Metastatic Lung Carcinoma in the Adrenal Gland (tissue), 1 donor: ENCODE data around the genes ATP13A2 and PADI6.

DNA sequence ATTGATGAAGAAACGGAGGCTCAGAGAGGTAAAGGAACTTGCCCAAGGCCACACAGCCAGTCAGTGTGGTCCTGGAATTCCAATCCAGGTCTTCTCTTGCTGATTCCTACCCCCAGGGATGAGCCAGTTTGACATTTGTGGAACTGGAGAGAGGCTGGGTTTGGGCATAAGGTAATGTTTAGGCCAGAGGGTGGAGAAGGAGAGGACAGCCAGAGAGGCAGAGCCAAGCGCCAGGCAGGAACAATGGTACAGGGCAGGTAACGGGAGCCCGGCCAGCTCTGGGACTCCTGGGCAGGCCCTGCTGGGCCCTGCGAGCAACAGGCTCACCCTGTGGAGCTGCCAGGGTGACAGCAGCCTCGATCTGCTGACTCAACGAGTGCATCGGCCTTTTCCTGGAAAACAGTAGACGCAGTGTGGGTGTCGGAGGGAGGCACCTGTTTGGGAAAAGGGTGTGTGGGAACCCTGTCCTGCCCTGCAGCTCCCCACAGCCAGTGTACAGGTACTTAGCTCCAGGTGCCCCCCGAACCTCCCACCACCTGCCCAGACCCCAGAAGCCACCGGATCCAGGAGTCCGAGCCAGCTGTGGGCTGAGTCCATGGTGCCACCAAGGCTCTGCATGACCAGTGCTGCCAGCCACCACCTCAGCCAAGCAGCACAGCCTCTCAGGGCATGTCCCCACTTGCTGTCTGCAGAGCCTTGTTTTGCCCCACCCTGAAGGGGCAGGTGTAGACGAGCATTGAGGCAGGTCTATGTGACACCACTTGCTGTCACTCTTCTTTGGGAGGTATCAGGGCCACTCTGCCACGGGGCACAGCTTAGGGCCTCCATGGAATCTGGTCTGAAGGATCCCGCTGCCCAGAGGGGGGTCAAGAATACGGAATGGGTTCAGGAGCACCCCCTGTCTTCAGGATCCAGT, 28.1 kb downstream of the ARHGEF19 start:
- PRO-cap: no peak

DNA sequence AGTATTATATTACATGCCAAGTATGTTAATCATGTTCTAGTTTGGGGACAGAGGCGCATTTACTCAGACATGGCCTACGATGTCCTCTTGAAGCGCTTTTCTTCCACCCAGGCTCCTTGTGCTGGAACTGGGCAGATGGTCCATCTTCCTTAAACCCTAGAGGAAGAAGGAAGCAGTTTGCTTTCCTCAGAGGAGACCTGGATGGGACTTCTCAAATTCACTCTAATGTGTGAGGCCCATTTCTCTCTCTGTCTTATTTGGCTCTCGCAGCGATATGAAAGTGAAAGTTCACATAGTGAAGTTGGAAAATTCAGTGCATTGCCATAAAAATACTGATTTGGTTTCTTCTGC, 20.1 kb downstream of the SZRD1 start:
- PRO-cap: no peak

DNA sequence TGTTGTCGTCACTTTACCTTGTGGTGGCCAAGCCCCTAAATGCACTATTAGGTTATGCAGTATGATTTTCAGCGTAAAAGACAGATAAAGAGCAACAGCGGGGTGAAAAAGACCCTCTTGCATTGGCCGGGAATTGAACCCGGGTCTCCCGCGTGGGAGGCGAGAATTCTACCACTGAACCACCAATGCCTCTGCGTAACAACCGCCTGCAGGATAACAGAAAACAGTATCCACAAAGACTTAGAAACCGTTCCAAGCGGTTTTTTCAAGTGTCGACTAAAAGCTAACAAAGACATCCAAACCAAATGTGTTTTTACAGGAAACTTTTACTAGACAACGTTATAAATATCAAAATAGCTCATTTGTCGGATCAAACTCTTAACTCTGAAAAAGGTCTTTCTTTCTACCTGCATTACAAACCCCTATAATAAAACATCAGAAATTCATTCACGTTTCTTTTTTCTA, 105.3 kb downstream of the NECAP2 start:
- PRO-cap: no peak

DNA sequence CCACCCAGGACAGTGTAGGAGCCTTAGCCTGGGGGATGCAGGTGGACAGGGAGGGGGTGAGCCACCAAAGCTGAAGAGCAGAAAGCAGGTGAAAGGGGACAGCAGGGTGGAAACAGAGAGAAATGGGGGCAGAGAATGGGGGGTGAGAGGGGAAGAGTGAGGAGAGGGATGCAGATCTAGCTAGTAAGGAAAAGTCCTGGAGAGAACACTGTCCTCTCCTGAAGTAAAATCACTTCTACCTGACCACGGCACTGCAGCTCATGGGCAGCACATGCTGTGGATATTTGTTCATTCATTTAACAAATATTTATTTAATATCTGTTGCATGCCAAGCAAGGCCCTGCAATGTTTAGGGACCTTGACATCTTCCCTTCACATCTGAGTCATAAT, 167.5 kb downstream of the NECAP2 start:
- PRO-cap: no peak

DNA sequence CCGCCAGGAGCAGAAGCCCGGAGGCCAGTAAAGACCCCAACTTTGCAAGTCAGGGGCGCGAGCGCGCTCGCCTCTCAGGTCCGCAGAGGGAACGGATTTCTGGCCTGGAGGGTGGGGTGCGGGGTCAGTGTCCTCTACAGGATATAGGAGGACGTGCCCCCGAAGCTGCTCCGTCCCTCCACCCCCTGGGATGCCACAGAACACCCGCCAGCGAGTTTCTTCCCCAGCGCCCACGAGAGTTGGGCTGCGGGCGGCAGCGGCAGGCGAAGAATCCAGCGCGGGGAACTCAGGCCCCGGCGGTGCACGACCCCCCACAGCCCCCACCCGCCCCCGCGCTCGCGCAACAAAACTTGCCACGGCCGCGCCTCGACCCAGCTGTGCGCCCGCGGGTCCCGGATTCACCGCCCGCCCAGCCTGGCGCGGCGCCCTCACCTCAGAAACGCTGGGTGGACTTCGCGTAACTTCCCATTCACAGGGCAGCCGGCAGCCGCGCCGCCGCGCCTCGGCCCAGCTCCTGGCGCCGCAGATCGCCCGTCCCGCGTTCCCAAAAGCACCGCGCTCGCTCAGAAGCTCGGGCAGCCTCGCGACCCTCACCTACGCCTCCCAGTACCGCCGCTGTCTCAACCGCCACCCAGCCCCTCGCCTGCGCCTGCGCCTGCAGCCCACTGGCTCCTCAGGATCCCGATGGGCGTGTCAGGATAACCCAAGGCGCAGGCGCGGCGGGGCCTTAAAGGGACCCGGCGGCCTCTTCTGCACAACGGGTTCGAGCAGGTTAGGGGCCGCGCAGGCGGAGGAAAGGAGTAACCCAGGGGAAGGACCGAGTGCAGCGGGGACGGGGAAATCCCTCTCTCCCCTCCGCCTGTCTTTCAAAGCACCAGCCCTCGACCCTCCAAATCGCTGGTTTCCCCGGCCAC, 172.6 kb downstream of the NECAP2 start:
- PRO-cap: bidirectional peak, plus-strand start at position 468 of the sequence, minus-strand start at position 444 of the sequence; bidirectional peak, plus-strand start at position 757 of the sequence, minus-strand start at position 645 of the sequence

- PRO-cap: no peak
These were observed 186.2 kb downstream of the NECAP2 start for GRCh38 chr1:16626750-16627122.

DNA sequence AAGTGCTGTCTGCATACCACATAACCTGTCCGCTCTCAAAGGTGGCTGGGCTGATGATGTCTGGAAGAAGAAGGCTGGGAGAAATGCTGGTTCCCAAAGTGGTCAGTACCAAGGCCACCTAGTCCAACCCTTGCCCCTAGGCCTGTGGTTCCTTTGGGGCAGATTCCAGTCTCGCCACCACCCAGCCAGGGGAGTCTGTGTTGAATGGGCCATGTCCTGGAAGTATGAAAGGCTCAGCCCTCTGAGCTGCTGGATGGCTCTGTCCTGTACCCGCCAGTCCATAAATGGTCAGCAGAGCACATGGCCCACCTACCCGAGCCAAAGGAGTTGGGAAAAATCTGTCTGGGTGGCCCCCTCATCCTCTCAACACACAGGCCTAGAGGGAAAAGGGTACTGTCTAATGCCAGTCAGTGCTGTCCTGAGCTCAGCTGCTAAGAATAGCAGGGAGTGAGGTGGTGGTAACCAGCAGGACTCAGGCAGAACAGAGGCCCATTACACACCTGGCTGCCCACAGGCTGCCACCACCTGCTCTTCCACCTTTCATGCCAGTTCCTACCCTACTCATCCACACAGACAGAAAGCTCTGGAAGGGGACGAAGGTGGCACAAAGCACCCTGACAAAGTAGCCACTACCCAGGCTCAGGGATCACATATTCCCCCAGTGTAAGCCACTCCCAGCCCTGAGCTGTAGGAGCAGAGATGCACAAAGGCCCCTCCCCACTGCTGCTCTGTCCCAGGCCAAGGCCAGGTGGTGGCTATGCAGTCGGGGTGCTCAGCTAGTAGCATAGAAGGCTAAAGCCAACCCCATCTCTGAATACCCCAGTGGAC, 197.7 kb downstream of the NECAP2 start:
- PRO-cap: no peak

GRCh38 chr1:16639267-16640051, 198.9 kb downstream of the NECAP2 start:
- PRO-cap: no peak

DNA sequence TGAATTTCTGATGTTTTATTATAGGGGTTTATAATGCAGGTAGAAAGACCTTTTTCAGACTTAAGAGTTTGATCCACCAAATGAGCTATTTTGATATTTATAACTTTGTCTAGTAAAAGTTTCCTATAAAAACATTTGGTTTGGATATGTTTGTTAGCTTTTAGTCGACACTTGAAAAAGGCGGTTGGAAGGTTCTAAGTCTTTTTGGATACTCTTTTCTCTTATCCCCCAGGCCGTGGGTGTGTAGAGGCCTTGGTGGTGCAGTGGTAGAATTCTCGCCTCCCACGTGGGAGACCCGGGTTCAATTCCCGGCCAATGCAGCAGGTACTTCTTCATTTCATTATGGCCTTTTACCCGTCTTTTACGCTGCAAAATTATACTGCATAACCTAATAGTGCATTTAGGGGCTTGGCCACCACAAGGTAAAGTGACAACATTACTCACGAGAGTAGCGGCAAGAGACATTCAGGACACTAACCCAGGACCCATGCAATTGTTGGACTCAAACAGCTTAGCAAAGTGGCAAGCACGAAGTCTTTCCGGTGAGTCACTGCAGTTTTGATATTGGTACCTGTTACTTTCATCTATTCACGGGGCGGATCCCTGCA, 194.6 kb upstream of the CROCC start:
- PRO-cap: no peak

DNA sequence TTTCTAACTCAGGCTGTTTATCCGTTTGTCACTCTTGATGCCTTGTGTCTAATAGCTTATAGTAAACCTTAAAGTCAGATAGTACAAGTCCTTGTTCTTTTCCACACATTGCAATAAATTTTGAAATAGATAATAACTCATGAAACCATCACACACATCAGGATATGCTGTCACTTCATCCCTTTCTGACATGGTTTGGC, 186.4 kb upstream of the CROCC start:
- PRO-cap: no peak

DNA sequence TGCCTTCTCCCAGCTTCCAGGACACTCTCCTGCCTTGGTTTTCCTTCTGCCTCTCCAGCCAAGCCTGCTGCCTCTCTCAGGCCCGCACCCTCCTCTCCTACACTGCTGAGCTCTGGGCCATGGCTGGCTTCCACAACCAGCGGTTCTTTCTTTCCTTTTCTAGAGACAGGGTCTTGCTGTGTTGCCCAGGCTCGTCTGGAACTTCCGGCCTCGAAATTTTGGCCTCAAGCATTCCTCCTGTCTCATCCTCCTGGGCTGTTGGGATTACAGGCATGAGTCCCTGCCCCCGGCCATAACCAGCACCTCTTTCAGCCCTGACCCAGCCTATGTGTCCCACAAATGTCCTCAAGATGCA, 548 bp upstream of the MFAP2 start:
- PRO-cap: no peak

GRCh38 chr1:17011139-17012280, at the start of gene ATP13A2:
ATP13A2 (minus strand) TSS chr1:17011928.
- PRO-cap: bidirectional peak, plus-strand start at chr1:17012100, minus-strand start at chr1:17011928

- PRO-cap: no peak
These were observed 3.3 kb upstream of the PADI2 start for GRCh38 chr1:17122559-17122881.

GRCh38 chr1:17204641-17204906, 354 bp upstream of the PADI1 start:
- PRO-cap: no peak

- PRO-cap: no peak
These were observed 11.3 kb downstream of the PADI1 start for GRCh38 chr1:17216252-17216584.

DNA sequence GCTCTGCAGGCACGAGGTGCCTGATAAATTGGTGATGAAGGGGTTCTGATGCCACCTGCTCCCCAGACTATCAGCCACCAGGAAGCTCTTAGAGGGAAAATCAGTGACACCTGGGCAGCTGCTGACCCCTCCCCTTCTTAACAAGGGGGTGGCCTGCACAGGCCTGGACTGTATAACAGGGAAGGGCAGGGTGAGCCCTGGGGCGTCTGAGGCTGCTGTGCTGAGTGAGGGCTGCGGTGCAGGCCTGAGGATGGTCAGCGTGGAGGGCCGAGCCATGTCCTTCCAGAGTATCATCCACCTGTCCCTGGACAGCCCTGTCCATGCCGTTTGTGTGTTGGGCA, at the start of gene PADI6:
TSS of gene PADI6 (plus strand) at position 201 of the 341 bp plus-strand sequence.
- PRO-cap: no peak

GRCh38 chr1:17412678-17413724, 26.5 kb downstream of the RCC2 start:
- PRO-cap: no peak

- PRO-cap: no peak
These were observed 19.1 kb downstream of the RCC2 start for GRCh38 chr1:17420022-17421053.

DNA sequence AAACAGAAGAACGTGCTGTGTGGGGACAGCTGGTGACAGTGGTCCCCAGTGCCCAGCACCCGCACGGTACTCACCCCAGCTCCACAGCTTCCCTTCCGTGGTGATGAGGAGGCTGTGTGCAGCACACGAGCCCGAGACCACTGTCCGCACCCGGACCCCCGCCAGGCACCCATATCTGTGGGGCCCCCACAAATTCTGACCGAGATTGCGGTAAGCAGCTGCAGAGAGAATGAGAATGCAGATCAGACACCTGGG, 14.1 kb downstream of the RCC2 start:
- PRO-cap: no peak

DNA sequence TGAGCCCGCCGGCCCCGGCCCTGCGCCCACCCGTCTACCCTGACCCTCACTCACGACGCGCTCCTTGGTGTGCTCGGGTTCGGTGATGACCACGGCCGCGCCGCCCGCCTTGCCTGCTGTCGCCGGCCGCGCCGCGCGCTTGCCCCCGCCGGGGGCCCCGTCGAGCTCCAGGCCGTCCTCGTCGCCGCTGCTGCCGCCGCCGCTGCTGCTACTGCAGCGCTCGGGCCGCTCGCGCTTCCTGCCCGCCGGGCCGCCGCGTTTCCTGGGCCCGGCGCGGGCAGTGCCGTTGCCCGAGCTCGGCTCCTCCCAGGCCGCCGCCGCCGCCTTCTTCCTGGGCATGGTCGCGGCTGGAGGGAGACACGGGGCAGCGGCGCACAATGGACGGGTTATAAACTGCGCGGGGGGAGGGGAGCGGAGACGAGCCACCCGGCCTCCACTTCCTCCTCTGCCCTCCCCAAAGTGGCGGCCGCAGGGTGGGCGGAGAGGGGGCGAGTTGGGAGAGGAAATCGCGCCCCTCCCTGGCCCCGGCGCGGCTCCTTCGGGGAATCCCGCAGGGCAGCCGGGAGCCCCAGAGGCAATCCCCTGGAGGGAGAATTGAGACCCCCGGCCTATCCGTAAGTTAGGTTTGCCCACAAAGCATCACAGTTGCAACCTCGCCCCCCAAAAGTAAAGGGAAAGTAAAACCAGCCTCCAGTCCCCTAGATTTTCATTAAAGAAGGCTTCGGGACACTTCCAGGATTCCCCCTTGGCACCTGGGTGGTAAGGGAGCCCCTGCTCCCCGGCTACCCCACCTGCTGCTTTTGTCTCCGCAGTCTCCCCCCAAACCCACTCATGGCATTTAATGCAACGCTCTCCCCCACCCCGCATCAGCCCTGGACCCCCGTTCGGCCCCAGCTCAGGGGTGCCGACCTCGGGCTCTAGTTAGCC, 1.0 kb downstream of the RCC2 start:
- PRO-cap: unidirectional peak, plus-strand start at position 352 of the sequence; unidirectional peak, minus-strand start at position 461 of the sequence